ENCODE measurements around a stretch of chr6.

DNA sequence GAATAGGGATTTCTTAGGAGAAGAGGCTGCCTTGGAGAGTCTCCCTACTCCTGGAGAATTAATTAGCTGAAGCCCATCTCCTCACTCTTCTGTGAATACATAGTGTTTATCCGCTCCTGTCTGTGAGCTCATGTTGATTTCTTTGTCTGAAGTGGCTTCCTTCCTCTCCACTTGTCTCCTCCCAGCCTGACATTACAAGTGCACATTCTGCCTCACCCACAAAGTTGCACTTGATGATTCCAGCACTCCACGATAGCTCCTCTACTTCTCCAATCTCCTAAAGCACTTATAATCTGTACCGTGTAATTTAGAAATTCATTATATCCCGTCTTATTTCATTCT lies 287.2 kb downstream of the QKI start:
- RRBS: no CpG with 5 or more reads among the region's 4 CpGs

DNA sequence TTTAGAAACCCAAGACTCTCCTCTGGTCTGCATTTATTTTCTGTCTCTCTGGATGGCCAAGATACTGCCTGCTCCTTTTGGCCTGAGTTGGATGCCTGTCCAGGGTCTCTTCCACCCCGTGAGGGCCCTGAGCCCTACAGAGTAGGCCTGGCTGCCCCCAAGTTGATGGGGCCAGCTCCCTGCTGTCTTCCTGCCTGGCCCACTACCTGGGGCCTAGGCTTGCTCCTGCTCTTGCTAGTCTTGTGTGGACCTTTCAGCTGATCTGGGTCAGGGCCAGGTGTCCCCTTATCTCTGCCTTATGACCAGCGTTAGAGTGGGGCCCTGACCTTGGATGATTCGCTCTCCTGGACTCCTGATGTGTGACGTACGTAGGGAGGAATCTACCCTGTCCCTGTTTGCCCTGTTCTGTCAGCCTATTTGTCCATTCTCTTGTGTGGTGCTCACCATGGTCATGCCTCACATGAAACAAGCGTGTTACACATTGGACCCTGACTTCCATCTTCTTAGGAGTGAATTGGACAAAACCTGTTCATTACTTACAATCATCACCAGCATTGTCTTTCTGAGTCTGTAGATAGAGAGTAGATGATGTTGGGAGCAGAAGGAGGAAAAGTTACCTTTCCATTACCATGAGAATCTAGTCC lies 571.8 kb downstream of the QKI start:
- RRBS: no CpG with 5 or more reads among the region's 6 CpGs

GRCh38 chr6:164098881-164100120 lies 684.8 kb downstream of the QKI start:
- RRBS: no CpG with 5 or more reads among the region's 32 CpGs

DNA sequence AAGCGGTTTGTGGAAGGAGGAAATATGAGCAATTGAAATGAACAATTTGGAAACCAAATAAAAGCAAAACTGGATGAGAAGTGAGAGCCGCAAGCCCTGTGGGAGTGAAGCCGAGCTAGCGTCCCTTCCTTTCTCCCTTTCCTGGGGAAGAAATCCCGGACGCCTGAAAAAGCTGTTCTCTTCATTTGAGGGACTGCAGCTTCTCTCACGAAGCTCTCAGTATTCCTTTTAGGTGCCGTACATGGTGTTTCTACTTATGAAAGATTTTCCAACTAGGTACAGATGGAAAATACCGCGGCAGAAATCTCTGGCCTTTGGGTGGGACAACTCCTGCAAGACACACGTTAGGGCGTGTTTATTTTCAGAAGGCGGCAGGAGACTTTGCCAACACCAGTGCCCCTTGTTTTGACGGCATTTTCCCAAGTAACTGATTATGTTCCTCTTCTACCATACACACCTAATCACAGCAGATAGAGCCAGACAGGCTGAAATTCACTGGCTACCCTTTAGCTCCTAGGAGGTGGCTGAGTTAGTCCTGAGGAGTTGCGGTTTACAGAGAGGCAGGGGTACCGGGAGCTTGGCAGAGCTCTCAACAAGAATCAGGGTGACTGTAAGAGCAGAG lies 183.7 kb upstream of the PDE10A start:
- RRBS: no CpG with 5 or more reads among the region's 16 CpGs

DNA sequence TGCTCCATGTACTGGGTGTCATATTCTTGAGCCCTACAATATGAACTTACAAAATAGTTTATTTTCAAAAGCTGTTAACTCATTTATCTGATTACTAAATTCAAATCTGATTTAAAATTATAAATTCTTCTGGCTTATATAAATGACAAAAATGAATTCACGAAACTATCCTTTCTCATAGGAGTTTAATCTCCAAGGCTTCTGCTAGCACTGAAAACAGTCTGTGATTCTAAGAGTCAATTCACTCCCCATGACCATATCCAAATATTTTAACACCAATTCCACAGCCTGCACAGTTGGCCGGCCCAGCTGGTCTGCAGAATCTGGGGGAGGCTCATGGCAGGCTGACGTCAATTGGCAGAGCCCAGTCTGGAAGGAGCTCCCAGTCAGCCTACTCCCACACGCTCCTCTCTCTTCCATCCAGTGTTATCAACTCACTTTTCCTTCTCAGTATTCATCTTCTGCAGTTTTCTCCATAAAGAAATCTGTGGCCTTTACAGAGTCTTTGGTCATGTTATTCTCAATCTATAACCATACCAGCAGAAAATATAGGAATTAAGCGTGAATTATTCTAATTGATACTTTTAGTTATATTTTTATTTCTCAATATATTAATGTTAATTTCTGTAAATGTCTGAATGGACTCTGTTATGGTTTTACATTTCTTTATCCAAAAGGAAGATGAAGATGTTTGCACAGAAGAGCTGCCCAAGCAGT lies 111.0 kb downstream of the TBXT start:
- RRBS: no CpG with 5 or more reads among the region's 5 CpGs

GRCh38 chr6:166235400-166235730 lies 67.7 kb upstream of the TBXT start:
- RRBS: no CpG with 5 or more reads among the region's 10 CpGs

- RRBS: 3% methylated on average over 37 of the region's 75 CpGs
Observed at GRCh38 chr6:166307615-166308259, 455 bp downstream of the PRR18 start.

- RRBS: no CpG with 5 or more reads among the region's 16 CpGs
Observed at GRCh38 chr6:166409392-166410085, 26.8 kb upstream of the MPC1 start.

DNA sequence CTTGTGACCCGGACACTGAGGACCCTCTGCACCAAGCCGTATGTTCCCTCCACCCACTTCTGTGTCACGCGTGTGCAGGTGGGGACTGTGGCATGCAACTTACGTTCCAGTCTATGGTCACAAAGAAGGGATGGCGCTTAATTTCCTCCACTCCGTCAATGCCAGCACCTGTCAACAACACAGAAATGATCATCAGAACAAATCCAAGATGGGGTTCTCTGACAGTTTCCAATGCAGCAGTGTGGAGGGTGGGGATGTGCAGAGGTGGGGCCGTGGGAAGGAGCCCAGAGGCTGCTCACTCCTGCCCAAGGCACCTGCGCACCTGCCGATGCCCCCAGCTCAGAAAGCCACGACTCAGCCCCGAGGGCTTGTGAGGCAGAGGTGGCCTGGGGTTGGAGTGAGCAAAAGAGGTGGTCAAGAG lies 87.0 kb upstream of the MPC1 start:
- RRBS: no CpG with 5 or more reads among the region's 12 CpGs

- RRBS: 2% methylated on average over 6 of the region's 23 CpGs
Observed at GRCh38 chr6:166556689-166557482, 29.6 kb downstream of the RAMACL start.

DNA sequence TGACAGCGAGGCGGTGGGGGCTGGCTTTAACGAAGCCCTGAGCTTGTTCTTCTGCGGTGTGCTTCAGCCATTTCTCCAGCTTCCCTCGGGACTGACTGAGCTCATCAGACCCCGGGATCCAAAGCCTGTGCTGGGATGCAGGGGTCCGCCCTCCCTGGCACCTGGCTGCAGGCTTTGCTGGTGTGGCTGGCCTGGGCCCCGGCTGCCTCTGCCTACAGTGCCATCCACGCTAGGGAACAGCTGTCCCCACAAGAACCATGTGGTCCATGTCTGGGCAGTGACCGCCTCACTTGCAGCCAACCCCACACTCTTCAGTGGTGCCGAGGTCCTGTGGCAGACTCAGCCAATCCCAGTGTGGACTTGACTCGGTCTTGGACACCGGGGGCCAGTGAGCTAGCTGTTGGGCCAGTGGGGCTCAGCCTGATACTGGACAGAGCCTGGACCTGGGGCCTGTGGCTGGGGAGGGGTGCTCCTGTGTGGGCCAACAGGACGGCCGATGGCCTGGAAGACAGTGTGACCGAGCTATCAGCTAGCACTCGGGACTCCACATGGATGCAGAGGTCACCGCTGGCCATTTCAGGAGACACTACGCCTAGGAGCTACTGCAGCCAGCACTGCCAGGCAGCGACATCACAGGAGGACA lies 21.1 kb downstream of the RAMACL start:
- RRBS: 96% methylated on average over 6 of the region's 20 CpGs

DNA sequence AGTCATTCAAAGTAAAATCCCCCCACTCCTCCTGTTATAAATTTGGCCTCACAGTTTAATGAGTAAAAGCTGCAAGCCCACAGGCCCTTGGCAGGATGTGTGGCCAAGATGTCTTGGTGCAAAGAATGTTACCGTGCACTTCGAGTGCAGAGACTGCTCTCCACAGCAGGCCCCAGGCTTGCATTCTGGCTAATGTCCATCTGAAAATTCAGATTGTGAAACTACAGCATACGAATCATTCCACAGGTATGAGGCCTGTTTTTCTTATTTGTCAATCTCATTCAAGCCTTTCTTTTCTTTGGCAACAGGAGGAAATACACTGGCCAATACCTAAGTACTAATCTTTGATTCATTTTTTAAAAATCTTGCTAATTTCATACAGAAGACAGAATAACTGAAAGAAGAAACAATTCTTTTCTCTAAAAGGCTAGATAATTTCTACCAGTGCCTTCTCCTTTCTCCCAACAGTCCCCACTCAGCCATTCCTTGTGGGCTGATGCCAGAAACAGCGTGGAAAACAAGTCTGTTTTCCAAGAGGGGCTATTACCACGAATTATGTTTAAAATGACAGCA lies 7.0 kb downstream of the RPS6KA2 start:
- RRBS: no CpG with 5 or more reads among the region's 5 CpGs

DNA sequence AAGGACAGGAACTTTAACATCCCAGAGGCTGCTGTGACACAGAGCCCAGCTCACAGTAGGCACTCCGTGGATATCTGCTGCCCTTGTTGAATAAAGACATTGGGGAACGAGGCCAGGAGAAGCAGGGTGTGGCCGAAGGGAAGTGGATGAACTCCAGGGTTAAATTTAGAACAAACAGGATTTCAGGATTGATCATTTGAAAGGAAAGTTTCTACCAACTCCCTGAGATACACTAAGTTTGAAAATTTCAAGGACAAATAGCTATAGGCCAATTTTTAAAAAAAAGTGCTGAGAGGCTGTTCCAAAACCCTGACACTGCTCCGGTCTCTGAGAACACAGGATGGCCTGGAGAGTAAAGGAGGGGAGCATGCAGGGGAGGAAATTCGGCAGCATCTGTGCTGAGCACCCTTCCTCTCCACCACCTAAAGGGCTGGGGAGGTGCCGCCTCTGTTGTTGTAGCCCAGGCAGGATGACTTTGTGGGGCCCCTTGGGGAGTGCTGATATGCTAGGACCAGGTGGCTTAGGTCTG lies 9.6 kb upstream of the RPS6KA2 start:
- RRBS: no CpG with 5 or more reads among the region's 6 CpGs

GRCh38 chr6:166824428-166825221 lies 131.7 kb downstream of the RNASET2 start:
- RRBS: no CpG with 5 or more reads among the region's 11 CpGs

- RRBS: no CpG with 5 or more reads among the region's 11 CpGs
Observed at GRCh38 chr6:166931023-166931571, 25.3 kb downstream of the RNASET2 start.

DNA sequence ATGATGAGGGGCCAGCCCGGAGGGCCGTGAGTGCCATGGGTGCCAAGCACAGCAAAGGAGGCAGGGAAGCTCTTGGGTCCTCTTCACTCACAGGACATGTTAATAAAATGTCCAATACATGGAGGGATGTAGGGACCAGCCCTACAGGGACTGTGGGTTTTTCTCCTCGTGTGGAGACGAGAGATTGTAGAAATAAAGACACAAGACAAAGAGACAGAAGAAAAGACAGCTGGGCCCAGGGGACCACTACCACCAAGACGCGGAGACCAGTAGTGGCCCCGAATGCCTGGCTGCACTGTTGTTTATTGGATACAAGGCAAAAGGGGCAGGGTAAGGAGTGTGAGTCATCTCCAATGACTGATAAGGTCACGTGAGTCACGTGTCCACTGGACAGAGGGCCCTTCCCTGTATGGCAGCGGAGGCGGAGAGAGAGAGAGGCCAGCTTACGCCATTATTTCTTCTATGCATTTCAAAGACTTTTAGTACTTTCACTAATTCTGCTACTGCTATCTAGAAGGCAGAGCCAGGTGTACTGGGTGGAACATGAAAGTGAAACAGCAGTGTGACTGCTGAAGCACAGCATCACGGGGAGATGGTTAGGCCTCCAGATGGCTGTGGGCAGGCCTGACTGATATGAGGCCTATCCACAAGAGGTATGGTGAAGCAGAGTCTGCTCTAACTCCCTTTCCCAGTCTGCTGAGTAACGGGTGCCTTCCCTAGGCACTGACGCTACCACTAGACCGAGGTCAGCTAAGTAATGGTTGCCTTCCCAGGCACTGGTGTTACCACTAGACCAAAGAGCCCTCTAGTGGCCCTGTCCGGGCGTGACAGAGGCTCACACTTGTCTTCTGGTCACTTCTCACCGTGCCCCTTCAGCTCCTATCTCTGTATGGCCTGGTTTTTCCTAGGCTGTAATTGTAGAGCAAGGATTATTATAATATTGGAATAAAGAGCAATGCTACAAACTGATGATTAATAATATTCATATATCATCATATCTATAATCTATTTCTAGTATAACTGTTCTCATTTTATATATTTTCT lies 5.3 kb downstream of the RNASET2 start:
- RRBS: no CpG with 5 or more reads among the region's 19 CpGs

DNA sequence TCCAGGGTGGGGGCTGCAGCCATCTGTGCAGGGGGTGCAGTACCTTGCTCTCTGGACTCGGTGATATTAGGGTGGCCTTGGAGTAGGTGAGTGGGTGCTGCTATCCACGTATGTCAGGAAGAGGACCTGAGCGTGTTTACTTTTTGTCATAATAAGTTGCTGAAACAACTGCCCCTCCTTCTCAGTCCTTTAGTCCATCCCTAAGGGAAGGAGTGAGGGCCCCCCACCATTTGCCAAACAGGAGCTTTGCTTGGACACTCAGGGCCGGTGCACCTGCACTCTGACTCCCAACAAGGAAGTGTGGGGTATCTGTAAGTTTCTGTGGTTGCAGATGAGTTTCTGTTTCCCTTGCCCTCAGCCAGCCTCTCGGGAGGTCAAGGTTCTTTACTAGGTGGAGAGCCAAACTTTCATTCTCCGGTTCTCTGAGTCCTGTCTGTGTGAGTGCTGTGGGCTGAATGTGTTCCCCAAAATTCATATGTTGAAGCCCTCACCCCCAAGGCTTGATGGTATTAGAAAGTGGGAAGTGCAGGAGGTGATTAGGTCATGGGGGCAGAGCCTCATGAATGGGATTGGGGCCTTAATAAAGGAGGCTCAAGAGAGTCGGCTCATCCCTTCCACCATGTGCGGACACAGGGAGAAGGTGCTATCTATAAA lies 19.7 kb upstream of the CCR6 start:
- RRBS: no CpG with 5 or more reads among the region's 8 CpGs

GRCh38 chr6:167120217-167121089 lies 2.4 kb upstream of the CCR6 start:
- RRBS: no CpG with 5 or more reads among the region's 6 CpGs

DNA sequence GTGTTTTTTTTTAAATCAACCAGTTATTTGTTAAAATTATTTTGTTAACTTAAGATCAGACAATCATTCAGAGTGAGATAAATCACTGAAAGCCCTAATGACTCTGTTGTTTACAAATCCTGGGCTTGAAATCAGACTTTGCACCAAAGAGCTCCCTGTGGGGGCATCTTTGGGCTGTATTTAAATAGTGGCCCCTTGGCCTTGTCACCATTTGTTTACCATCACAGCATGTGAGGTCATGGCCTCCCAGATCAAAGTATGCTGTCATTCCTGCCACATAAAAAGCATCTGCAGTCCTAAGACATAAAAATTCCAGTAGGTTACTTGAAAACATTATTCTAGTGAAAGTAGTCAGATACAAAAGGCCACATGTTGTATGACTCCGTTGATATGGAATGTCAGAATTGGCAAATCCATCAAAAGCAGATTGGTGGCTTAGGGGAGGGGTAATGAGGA lies 17.2 kb downstream of the TTLL2 start:
- RRBS: no CpG with 5 or more reads among the region's 1 CpG

DNA sequence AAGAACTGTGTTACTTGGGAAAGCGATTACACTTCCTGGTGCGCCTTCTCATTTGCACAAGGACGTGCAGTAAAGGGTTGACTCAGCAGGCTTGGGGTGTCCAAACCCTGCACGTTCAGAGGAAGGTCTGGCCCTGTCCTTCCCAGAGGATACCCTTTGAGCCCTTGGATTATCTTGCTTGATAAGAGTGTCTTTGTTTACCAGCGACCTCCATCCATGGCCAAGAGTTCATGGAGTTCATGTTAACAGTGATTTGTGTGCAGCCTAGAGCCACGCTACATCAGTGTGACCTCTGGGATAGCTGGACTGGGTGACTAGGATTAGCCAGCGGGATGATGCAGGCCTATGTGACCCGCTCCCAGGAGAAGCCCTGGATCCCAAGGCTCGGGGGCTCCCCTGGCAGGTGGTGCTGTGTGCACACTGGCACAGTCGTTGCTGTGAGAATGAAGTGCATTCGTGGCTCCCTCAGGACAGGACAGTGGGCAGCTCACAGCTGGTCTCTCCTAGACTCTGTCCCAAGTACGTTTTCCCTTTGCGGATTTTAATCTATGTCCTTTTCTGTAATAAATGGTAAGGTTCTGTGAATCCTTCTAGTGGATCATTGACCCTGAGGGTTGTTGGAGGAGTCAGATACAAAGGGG lies 73.5 kb downstream of the TTLL2 start:
- RRBS: no CpG with 5 or more reads among the region's 13 CpGs

All from Ishikawa (cell line).